A375 (cell line): ENCODE results near the genes HSPA12A and KCNK18.

- RAMPAGE, long total RNA = start-site peak on the minus strand at chr10:114526822-114526926, 92 and 21 reads in 2 replicates
Measured at GRCh38 chr10:114526137-114527493, 122.3 kb upstream of the AFAP1L2 start.

DNA sequence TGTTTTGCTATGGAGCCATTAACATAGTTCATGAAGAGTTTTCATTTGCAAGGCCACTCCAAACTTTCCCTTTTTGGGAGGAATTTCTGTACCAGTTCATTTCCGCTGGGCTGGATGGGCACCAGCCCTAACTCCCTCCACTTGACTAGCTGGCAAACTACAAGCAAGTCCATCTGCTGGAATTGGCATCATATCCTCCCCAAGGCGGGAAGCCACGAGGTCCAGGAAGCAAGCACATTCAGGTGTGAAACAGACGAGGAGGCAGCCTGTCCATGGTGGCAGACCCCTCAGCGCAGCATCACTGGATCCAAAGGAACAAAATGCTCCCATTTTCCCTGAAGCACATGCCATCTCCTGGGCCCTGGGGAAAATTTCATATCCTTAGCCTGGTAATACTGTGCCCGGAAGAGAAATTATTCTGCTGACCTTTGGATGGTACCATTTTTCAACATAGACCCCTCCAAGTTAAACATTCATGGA lies 125.8 kb downstream of the ABLIM1 start:
- RAMPAGE, long total RNA = no peak

DNA sequence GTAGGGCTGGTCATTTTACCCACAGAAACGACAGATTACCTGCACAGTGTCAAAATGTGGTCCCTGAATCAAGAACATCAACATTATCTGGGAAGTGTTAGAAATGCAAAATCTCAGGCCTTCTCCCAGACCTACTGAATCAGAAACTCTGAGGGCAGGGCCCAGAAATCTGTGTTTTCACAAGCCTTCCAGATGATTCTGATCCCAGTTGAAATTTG lies 34.6 kb downstream of the ABLIM1 start:
- RAMPAGE, long total RNA = no peak

- RAMPAGE, long total RNA = no peak
Measured at GRCh38 chr10:114650950-114651284, 7.2 kb downstream of the ABLIM1 start.

DNA sequence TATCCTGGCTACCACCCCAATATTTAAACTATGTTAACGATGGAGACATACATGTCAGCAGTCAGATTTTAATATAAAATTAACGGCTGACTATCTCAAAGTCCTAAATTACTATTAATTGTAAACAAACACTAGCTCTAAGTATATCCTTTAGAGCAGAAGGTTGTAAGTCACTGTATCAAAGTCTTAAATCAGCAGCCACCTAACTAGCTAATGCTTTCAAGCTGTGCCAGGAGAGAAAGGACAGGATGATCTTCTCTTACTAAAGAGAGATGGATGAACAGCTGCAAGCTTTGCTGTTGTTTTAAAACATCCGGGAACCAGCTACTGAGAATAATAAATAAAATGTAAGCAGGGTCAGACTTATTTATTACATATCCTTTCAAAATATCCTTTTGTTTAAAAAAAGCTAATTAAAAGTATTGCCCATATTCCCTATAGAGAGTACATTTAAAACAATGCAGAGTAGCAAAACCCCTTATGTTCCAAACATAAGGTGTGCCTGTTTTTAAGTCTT lies 24.1 kb upstream of the ABLIM1 start:
- RAMPAGE, long total RNA = no peak

- RAMPAGE, long total RNA = no peak
Measured at GRCh38 chr10:114748514-114749475, 72.8 kb upstream of the FHIP2A start.

DNA sequence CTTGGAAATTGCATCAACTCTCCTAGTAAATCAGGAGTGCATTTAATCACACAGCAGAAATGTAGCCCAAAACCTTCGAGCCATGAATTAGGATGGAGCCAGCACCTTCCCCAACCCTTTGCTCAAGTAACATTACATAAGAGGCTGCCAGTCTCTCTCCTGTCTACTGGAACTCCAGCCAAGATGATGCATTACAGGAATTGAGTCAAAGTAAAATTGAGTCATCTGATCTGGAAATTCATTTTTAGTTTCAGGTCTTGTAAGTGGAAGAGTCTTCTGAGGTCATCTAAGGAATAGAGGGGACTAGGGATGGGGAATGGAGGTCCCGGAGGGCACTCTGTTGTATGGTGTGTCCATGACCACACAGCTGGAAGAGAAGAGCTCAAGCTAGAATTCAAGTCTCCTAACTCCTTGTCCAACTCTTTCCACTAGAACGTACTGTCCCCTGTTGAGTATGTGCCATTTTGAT lies 69.6 kb upstream of the FHIP2A start:
- RAMPAGE, long total RNA = no peak

GRCh38 chr10:114767995-114768882 lies 53.3 kb upstream of the FHIP2A start:
- RAMPAGE, long total RNA = no peak

DNA sequence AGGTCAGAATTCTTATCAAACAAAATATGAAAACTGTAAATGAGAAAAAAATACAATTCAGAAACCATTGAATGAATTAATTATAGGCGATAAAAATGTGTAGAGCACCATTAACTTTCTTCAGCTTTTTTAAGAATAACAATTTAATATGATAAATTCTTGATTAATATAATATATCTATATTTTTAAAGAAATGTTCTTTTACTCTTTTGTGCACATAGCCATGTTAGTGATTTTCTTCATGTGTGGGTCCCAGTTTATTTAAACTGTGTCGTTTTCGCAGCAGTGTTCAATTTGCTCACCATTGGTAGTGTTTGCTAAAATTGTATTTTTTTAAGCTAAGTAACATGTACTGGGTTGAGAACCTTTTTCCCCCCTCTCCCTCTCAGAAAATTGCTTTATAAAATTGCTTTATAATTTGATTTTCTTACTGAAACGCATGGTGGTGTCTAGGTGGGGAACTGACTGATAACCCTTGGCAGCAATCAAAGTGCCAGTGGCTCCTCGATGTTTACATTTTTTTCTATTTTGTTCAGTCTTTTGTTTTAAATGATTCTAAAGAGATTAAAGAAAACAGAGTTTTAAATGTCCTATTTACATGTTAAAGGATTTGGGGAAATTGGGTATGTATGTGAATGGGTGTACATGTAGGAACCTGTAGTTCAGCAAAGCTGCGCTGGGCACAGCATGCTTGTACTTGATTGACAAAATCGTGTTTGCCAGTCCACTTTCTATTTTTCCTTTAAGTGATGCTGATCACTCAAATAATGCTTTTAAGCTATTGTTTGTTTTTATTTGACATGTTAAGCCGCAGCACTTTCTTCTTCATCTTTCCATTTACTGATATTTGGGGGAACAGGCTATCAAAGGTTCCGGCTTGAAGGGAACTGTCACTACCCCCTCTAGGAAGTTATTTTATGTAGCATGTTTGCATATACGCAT lies 40.7 kb downstream of the FHIP2A start:
- RAMPAGE, long total RNA = no peak

DNA sequence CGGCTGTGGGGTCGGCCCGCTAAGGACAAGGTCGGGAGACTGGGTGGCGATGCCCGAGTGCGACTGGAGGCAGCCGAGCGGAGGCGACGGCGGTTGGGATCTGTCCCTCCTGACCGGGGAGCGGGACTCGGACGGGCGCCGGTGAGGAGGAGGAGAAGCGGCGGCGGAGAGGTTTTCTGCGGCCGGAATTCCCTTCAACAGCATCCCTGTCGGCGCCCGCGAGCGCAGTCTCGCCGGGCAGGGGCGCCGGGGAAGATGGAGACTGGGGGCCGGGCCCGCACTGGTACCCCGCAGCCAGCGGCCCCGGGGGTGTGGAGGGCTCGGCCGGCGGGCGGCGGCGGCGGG lies 303 bp downstream of the ATRNL1 start:
- RAMPAGE, long total RNA = no peak

GRCh38 chr10:115093841-115094562 lies 837 bp downstream of the ATRNL1 start:
- RAMPAGE, long total RNA = no peak

DNA sequence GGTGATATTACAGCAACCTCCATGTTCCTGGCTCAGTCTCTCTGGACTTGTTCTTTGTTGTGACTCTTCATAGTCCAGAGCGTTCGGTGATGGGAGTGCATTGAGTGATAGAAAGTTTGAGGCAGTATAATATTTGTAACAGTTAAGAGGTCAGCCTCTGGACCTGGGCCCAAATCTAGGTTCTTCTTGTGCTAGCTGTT lies 252.3 kb downstream of the GFRA1 start:
- RAMPAGE, long total RNA = no peak

- RAMPAGE, long total RNA = no peak
Measured at GRCh38 chr10:116627089-116627748, 36.5 kb downstream of the PNLIPRP1 start.

DNA sequence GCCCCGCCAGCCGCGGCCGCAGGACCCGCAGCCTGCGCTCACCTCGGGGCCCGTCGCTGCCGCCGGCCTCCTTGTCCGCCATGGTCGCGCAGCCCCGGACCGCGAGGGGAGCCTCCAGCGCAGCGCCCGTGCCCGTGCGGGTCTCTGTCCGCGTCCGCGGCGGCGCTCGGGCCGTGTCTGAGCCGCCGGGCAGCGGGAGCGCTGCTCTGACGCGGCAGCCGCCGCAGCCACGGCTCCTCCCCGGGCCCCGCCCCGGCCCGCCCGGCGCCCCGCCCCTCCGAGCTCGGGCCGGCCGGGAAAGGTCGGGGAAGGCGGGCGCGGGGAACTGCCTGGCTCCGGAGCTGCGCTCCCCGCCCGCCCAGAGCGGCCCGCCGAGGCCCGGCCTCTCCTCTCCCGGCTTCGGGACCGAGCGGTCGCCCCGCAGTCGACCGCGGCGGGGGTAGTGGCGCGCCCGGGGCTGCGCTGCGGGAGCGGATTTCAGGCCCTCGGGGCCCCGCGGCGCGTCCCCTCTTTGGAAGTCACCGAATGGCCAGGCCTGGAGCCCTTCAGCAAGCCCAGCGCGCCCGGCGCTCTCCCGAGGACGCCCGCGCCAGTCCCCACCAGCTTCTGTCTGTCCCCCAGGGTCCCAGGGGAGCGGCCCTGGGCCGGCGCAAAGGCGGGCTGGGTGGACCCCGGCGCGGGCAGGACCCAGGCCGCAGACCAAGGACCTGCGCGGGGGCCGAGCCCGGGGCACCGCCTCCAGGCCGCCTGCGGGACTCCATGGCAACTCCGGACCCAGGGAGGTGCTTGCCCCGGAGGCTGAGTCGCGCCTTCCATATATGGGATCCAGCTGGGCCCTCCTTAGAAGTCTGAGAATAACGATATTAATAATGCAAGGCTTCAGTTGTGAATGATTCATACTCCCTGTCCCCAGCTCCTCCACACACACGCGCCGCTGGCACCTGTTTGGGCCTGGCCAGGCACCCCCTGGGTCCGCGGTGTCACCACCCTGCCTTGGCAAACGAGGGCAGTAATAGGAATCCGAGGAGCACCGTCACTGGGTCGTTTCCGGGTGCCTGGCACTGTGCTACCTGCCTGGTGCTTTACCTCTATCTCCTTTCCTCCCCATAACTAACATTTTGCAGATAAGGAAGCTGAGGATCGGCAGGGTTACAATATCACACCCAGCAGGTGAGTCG lies at the start of gene HSPA12A:
Gene HSPA12A (minus strand): TSS at position 179 of the 1,178 bp plus-strand sequence.
- RAMPAGE, long total RNA = no peak

- RAMPAGE, long total RNA = no peak
Measured at GRCh38 chr10:117137491-117138216, 416 bp downstream of the VAX1 start.

DNA sequence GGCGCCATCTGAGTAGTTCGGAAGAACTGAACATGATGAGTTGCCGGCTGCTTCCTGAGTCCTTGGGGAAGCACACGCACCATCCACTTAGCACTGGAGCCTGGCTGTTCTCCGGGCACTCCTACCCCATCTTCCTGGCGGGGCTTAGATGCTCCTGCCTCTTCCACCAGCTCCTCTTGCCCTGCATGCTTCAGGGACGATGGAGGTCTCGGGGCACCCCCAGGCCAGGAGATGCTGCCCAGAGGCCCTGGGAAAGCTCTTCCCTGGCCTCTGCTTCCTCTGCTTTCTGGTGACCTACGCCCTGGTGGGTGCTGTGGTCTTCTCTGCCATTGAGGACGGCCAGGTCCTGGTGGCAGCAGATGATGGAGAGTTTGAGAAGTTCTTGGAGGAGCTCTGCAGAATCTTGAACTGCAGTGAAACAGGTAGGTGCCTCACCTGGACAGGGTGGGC lies at the start of gene KCNK18:
Gene KCNK18 (plus strand): TSS at position 200 of the 450 bp plus-strand sequence.
- RAMPAGE, long total RNA = no peak

- RAMPAGE, long total RNA = no peak
Measured at GRCh38 chr10:117275317-117275741, 34.4 kb downstream of the SLC18A2 start.

GRCh38 chr10:117278725-117279482 lies 38.0 kb downstream of the SLC18A2 start:
- RAMPAGE, long total RNA = no peak

- RAMPAGE, long total RNA = no peak
Measured at GRCh38 chr10:117537369-117538002, 5.1 kb upstream of the EMX2 start.

DNA sequence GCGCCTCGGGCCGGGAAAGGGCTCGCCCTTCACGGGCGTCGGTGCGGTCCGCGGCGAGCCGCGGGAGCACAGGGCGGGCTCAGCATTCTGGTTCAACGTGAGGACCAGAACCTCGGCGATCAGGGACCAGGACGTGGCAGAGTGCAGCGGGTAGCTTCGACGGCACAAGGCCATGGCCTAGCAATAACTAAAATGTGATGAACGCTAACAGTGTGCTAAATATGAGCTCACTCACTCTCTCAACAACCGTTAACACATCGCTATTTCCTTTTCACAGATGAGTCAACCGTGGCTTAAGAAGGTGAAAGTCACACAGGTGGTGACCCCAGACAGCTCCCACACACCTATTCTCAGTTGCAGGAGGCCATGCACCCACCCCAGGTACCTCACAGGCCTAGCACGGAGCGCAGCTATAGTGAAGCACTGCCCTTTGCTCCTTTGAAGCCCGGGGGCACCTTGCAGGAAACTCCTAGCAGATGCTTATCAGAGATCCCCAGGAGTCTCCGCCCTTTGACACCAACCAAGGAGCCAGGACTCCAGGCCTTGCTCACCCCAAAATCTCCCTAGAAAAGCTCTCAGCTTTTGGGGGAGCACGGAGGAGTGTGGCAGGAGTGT lies 4.4 kb upstream of the EMX2 start:
- RAMPAGE, long total RNA = no peak